Jejunum (tissue), 1 donor: ENCODE measurements around the genes GLP1R and UNC5CL.

DNA sequence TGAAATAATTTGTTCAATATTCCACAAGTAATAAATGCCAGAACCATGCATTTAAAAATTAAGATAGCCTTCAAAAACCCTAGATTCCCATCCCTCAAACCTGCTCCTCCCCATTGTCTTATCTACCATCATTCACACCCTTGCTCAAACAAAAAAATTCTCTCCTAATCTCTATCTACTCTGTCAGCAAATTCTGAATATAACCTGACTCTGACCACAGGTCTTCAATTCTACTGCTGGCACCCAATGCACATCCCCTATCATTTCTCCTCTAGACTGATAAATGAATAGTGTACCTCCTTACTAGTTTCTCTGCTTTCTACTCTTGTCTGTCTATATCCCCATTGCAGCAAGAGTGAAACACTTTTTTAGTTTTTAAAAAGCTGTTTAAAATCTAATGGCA is 208.3 kb downstream of the BTBD9 start:
- PRO-cap: no peak

- PRO-cap: no peak
These were observed 35.7 kb downstream of the BTBD9 start for GRCh38 chr6:38603950-38604517.

DNA sequence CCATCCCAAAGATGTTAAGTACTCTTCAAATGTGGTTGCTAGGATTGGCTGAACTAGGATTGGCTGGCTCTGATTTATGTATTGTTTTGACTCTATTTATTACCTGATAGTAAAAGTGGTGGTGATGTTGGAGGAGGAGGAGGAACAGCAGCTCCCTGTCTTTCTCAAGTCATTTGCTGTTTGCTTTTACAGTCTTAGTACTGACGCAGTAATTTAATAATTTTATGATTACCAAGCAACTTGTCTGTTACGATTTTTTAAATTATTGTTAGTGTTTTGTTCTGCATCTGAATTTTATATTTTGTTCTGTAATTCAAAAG is 73.7 kb upstream of the GLP1R start:
- PRO-cap: no peak

DNA sequence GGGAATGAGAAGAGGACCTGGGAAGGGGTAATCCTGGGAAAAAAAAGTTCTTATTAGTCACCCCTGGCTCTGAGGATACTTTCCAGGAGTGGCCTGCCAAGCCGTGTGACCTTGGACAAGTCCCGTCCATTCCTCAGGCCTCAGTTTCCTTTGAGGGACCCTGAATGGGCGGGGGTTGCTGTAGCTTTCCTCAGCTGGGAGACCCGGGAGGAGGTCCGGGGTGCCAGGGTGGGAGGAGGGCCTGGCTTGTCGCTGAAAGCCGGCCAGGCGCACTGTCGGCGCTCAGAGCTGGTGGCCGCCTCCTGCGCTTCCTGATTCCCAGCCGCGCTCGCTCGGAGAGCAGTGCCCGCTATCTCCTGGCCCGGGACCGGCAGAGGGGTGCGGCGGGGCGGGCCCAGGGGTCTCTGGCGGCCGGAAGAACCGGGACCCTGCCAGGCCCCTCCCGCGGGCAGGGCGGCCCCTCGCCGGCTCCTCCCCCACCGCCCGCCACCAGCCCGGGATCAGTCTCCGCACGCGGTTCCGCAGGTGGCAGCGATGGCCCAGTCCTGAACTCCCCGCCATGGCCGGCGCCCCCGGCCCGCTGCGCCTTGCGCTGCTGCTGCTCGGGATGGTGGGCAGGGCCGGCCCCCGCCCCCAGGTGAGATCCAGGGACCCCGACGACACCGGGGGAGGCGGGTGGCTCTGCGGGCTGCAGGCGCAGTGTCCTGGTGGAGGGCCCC is at the start of gene GLP1R:
TSS of gene GLP1R (plus strand) at position 500 of the 719 bp plus-strand sequence.
- PRO-cap: no peak

GRCh38 chr6:39187337-39188352 is 41.6 kb downstream of the KCNK5 start:
- PRO-cap: bidirectional peak, plus-strand start at chr6:39187757, minus-strand start at chr6:39187454

DNA sequence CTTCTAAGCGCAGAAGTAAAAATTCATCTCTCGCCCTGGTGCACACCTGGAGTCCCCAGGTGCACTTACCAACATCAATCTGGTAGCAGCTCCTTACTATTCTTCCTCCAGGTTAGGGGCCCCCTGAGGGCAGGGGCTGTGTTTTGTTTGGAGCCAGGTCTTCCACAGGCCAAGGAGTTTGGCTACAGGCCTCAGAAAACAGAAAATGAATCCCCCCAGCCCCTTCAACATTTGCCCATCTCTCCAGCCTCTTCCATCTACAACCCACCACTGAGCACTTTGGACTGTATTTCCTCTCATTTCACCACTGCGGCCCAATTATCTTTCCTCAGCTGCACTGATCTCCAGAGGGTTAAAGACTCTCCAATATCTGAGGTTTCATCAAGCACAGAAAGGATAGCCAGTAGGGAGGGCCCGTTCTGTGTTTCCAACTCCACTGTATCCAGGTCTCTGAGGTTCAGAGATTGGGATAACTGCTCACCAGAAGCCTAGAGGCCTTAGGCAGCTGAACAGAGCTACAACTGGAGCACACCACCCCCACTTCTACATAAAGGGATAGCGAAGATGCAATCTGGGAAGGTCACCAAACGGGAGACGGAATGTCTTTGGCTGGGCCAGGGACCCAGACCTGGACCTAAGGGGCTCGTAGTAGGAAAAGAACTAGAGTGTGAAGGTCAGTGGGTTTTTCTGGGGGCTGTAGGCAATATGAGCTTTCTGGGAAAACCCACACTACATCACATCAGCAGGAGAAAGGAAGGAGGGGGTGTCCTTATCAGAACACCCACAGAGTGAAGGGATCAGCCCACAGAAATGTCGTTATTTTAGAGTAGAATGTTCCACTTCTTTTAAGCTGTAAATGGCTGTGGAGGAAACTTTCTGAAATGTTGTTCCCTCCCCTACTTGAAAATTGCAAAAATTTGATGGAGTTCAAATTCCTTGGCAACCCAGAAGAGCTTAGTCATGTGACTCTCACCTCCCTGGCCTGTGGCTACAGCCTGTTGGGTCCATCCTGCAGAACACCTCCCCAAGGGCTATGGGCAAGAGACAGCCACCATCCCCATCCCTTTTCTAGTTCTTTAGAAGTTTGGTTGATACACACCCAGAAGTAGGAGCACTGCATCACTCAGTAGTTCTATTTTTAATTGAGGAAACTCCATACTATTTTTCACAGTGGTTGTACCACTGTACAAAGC is 7.3 kb downstream of the KCNK5 start:
- PRO-cap: unidirectional peak, minus-strand start at position 1,030 of the sequence

- PRO-cap: no peak
These were observed 2.4 kb downstream of the KCNK5 start for GRCh38 chr6:39226613-39227455.

DNA sequence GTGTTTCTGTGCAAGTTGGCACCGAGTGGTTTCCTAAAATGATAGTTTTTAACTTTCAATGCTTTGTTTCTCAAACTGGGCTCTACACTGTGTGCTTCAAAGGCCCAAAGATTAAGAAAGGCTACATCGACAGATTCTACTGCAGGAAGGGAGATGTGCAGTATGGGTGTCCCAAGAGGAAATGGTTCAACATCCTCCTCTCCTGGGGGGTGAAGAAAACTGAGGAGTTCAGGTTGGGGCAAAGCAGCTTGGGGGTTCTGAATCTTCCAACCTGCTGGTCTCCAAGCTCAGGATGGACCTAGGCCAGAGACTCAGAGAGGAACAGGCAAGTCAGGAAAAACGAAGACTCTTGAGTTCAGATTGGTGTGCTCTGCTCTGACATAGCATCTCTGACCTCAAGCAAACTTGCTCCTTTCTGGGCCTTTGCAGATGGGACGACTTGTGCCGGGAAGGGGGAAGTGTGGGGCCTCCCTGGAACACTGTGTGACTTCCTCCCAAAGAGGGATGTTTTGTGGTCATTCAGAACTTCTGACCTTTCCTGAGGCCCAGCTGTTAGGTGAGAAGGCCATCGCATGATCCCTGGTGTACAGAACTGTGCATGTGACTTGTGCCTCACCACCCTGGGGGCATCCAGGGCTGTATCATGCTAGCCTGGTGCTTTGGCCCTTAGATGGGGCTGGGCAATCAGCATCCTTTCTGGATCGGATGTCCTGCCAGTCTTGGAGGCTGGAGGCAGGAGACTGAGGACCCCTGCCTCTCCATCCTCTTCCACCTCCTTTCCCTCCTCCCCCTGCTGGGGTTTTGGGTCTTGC is 31.1 kb downstream of the DAAM2 start:
- PRO-cap: unidirectional peak, minus-strand start at position 300 of the sequence; unidirectional peak, minus-strand start at position 323 of the sequence

DNA sequence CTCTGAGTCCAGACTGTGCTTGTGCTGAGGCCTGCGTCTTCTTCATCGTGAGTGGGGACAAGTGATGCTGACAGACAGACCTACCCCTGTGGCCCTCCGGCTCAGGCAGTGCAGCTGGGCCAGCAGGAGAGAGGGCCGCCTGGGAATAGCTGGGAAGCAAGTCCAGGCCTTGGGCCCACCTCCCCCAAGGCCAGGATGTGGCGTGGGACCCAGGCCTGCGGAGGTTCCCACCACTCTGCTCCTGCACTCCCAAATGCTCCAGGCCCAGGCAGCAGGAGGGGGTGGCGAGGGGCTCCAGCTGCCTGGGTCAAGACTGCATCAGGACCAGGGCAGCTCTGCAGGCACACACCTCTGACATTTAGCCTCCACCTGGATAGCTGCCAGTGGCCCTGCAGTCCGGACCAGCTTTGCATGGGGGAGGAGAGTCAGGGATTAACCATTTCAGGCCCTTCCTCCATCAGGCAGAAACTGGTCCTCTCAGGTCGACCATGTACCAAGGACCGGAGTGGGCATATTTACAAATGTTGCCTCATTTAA is 38.3 kb downstream of the DAAM2 start:
- PRO-cap: no peak

- PRO-cap: no peak
These were observed 49.2 kb downstream of the DAAM2 start for GRCh38 chr6:39841296-39841791.

- PRO-cap: no peak
These were observed 63.2 kb downstream of the DAAM2 start for GRCh38 chr6:39855180-39855988.

GRCh38 chr6:39888434-39888944 is 45.8 kb downstream of the MOCS1 start:
- PRO-cap: no peak

- PRO-cap: no peak
These were observed 2.0 kb downstream of the MOCS1 start for GRCh38 chr6:39932165-39932749.

DNA sequence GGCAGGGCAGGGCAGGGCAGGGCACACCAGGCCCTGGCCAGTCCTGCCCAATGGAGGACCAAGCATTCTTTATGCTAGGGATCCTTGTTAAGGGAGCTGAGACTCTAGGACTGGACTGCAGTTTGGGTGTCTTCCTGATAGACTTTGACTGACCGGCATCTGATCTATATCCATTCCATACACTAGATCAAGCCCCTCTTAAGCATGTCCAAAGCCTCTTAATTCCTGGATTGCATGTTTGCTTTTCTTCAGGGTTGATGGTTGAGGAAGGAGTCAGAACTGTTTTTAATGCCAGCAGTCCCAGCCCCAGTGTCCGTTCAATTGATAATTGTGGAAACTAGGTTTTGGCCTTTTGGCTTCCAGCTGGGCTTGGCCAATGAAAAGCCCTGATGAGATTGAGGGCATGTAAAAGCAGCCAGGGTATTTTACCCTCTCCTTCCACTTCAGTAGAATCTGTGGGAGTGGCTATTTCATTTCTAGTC is 175.0 kb upstream of the MOCS1 start:
- PRO-cap: no peak

DNA sequence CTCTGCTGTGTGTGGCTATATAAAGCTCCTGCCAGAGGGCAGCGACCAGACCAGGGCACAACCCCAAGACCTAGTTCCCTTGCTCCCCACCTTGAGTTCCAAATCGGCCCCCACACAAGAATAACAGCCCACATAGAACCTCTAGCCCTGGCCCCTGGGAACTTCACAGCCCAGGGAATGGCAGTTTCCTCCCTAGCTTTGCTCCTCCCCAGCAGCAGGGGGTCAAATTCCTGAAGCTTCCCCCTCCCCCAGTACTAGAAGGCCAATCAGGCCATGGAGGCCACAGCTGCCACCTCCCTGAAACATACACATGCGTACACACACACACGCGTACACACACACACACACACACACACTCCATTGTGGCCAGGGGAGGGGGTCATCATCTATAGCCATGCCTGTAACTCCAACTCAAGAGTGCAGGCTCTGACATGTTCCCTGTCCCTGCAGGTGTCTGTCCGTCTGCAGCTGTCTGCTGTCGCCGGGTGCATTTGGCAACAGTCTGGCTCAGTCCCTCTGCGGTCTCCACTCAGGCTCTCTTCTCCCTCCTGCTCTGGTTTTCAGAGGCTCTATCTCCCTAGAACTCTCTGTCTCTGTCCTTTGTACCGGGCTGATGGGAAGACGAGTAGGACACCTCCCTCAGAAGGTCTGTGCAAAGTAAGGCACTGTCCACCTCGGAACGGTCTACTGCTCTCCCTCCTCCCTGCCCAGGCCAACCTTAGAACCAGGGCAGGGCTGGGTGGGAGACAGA is 1.5 kb downstream of the LRFN2 start:
- PRO-cap: no peak

GRCh38 chr6:41039138-41039807 is at the start of gene UNC5CL:
Gene UNC5CL, minus strand, starts transcription at chr6:41039221.
- PRO-cap: bidirectional peak, plus-strand start at chr6:41039426, minus-strand start at chr6:41039213

GRCh38 chr6:41041157-41041594 is 1.1 kb upstream of the TSPO2 start:
- PRO-cap: bidirectional peak, plus-strand start at chr6:41041393, minus-strand start at chr6:41041295

- PRO-cap: no peak
These were observed 2.3 kb downstream of the NFYA start for GRCh38 chr6:41075159-41075449.

DNA sequence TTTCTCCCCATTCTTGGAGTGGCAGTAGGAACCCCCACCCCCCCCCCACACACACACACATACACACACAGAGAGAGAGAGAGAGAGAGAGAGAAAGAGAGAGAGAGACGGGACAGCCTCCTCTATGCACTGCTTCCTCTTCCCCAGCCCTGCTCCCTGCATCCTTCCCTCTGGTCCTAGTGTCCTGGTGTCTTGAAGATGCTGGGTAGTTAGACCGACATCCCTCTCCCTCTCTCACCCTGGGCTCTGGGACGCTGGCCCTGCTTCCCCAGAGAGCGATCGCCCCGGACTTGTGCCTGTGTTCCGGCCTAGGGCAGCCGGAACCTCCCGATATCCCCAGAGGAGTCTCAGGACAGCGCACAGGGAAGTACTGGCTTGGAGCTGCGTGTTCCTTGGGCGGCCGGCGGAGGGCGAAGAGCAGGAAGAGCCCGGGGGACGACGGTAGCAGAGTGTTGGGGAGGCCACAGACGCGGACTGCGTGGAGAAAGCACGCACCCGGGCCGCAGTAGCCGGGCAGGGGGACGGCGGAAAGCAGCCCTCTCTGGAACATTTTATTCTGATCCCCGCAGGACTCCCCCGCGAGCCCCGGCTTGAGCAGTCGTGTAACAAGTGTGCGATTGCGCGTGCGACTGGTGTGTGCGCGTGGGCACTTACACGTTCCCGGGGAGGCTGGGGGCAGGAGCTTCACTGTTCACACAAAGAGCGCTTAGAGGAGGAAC is 36.0 kb downstream of the NCR2 start:
- PRO-cap: no peak

GRCh38 chr6:41470338-41471227 is 75.6 kb upstream of the FOXP4 start:
- PRO-cap: no peak